Measurements from ENCODE around the genes SERPINB9 and BPHL.

- PRO-cap: no peak
Measured at GRCh38 chr6:1603676-1604895, 5.6 kb upstream of the FOXC1 start.

- PRO-cap: no peak
Measured at GRCh38 chr6:1608162-1608652, 1.5 kb upstream of the FOXC1 start.

DNA sequence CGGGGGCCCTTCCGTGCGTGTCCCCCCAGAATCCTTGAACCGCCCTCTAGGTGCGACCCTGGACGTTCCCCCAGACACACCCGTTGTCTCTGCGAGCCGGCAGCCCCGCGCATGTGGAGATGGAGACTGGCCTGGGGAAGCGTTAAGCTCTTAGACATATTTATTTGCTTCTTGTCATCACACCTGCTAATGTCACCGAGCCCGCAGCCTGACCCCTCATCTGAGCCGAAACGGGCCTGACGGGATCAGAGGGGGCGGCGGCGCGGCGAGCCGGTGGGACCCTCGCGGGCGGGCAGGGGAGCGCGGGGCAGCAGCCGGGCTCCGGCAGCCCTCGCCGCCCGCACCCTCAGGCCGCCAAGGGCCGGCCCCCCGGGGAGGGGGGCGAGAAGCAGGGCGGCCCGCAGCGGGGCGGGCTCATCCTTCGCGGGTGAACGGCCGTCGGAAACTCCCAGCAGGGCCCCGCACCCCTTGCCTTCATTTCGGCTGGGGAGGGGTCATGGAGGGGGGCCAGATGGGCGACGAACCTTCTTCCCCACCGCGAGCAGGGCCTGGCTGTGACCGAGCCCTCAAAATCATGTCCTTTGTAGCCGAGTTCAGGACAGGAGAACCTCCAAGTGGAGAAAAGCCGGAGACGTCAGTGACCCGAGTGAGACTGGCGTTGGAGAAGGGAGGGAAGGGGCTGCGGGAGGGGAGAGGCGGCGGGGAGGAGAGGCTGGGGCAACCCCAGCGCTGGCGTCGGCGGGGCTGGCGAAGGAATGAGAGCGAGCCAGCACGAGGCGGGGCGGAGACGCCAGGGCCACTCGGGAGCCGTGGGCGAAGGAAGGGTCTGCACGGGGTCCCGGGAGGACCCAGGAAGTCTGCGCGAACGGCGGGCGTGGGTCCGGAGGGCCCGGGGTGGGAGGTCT lies 733 bp upstream of the FOXC1 start:
- PRO-cap: no peak

DNA sequence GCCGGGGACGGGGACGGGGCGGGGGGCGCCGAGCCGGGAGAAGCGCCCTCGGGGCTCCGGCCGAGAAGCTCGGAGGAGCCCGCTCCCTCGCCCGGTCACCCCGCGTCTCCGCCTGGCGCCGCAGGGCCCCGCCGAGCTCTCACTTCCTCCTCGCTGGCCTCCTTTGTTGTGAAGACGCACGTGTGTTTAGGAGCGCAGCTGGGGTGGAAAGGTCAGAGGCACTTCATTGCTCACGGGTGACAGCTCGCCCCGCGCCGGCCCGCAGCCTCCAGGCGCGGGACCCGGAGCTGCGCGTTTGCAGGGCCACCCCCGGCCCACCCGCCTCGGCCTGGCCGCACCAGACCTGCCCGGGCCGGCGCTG lies 5.0 kb downstream of the FOXC1 start:
- PRO-cap: bidirectional peak, plus-strand start at position 193 of the sequence, minus-strand start at position 110 of the sequence

DNA sequence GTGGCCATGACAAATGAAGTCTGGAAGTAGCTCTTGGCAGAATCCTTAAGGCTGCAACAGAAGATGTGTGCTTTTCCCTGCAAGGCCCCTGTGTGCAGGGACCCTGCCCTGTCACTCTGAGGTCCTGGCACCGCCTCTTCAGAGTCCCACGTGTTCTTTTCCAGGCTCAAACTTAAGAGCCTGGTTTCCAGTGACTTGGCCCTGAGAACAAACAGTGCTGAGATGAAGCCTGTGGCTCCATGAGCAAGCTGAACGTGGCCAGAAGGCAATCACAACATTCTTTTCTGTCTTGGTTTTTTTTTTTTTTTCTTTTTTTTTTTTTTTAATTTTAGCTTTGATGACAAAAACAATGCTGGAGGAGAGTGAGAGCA lies 85.9 kb downstream of the FOXC1 start:
- PRO-cap: no peak

GRCh38 chr6:1864573-1864941 lies 254.8 kb downstream of the FOXC1 start:
- PRO-cap: no peak

DNA sequence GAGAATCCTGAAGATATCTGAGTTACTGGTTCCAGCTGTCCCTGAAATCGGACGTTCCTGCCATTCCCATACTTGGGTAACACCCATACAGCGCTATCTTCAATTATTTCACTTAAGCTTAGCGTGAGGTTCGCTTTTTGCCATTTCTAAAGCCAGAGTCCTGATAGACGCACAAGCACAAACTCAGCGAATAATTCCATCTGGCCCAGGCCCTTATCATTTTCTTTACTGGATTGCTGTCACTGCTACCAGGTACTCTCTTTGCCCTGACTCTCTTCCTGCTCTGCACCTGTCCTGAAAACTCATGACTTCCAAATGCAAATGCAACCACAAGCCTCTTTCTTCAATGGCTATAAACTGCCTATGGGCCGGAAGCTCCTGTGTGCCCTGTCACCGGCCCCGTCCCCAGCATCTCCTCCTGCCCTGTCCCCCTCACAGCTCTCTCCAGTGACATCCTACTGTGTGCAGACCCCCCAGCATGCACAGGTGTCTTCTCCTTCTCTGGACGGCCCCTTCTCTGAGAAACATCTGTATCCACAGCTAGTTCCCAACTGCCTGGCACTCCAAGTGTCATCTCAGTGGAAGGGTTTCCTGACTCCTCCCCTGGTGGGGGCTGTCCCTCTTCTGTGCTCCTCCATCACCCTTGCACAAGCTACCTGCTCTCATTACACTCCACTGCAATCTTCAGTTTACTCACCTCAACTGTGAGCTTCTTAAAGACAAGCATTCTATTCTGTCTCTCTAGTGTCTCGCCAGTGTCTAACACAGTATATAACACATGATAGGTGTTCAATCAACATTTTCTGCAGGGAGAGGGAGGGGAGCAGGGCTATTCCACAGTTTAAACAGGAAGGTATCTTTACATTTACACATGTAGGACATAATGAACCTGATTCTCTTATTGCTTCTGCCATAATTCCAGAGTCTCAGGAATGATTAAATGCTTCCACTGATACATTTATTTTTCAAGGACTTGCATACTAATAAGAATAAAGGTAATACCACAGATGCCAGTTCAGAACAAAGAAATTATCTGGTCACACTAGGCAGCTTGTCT lies 302.4 kb downstream of the GMDS start:
- PRO-cap: no peak

GRCh38 chr6:2127249-2128095 lies 117.9 kb downstream of the GMDS start:
- PRO-cap: no peak

DNA sequence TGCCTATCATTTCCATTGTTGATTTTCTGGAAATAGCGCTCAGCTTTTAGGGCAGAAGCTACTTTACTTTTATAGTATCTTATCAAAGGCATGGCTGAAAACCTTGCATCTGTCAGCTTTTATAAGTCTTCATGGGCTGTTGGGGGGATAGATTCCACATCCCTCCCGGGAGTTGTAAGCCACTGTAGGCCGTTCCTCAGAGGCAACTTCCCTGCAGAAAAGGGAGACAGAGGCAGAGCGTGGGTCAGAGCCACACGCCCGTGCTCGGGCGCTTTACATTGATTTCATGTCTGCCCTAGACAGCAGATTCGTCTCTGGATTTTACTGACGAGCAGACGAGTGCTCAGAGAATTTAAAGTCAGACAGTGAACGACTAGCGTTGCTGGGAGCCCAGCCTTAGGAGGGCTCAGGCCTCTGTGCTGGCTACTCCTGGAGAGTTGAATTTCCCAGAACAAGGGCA lies 126.8 kb downstream of the MYLK4 start:
- PRO-cap: no peak

DNA sequence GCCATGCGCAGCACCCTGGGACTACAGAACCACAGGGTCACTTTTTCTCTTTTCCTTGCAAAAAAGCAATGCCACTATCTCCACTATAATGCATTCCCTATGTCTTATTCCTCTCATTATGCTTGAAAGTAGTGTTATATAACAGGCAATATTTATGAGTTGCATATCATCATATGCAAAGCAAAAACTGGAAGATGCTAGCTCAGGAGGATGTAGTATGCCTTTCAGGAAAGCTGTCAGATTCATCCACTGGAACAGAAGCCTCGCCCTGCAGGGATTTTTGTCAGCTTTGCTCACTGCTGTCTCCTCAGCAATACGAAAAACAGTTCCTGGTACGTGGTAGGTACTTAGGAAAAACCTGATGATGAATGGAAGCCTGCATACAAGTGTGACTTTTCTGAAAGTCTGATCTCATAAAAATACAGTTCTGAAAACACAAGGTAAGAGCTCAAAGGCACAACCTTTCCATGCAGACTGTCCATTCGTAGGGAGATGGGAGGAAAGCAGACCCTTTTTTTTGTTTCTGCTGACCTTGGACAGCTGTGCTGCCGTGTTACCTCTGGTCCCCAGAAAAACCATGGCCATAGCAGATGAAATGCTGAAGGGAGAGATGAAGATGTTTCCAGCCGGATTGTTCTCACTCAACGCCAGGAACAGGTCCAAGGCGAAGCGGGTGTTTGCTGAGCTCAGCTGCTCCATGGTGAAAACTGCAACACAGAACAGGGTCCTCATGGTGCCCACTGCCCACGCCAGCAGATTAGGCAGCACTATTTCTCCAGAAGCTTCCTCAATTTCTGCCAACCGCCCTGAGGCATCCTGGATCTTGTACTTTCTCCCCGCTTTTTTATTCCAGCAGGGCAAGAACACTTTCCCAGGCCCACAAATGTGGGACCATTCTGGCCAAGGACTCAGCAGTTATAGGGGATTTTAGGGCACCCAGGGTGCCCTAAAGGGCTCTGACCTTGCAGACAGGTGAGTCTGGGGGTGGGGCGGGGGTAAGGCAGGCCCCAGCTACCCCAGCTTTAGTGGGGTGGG lies 1.5 kb downstream of the SERPINB1 start:
- PRO-cap: no peak

DNA sequence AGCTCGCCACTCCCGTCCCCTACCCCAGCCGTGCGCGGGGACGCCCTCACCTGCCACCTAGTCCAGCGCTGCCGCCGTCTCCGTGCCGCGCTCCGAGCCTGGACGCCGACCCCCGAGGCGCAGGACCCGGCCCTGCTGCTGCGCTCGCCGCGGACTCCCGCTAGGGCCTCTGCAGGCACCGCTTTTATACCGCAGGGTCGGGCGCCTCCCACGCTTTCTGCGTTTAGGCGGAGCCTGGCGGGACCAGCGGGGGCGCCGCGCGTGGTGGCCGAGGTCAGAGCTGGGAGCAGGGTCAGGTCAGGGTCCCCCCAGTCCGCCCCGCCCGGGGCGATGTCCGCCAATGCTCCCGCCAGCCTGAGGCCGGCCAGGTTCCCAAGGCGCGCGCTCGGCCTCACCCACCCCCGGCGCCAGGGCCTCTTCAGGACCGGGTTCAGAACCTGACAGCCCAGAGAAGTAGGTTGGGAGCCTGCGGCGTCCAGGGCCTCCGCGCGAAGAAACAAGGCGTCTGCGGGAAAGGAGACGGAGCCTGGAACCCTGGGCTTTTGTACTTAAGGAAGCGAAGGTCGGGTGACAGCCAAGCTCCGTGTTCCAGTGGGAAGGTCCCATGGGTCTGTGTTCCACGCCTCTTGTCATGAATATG lies at the start of gene SERPINB9:
Gene SERPINB9 (minus strand): TSS at position 159 of the 640 bp plus-strand sequence.
- PRO-cap: bidirectional peak, plus-strand start at position 222 of the sequence, minus-strand start at position 159 of the sequence

GRCh38 chr6:2951346-2952403 lies 19.7 kb downstream of the SERPINB6 start:
- PRO-cap: no peak

GRCh38 chr6:3018849-3019966 lies 19.5 kb downstream of the NQO2 start:
- PRO-cap: no peak

GRCh38 chr6:3022618-3023221 lies 23.0 kb downstream of the NQO2 start:
- PRO-cap: no peak

- PRO-cap: bidirectional peak, plus-strand start at chr6:3118735, minus-strand start at chr6:3118372
Measured at GRCh38 chr6:3118489-3119609, at the start of gene BPHL. Gene BPHL, plus strand, starts transcription at chr6:3118711.

GRCh38 chr6:3247514-3248474 lies 11.0 kb upstream of the PSMG4 start:
- PRO-cap: no peak

DNA sequence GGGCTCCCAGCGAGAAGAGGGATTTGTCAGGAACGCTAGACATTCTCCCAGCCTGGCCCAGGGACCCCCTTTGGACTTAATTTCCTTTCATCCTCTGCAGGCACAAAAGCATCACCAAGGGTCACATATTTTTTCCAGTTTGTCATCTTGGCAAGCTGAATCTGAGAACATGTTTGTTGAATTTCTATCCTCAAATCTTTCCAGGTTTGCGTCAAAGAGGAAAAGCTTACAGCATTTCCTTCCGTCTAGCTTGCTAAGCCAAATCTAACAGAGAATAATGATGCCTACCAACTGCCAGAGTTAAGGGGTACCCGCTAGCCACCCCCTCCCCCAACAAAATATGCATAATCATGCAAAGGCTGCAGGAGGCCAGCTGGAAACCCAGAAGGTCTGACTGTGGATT lies 23.0 kb downstream of the PSMG4 start:
- PRO-cap: no peak

DNA sequence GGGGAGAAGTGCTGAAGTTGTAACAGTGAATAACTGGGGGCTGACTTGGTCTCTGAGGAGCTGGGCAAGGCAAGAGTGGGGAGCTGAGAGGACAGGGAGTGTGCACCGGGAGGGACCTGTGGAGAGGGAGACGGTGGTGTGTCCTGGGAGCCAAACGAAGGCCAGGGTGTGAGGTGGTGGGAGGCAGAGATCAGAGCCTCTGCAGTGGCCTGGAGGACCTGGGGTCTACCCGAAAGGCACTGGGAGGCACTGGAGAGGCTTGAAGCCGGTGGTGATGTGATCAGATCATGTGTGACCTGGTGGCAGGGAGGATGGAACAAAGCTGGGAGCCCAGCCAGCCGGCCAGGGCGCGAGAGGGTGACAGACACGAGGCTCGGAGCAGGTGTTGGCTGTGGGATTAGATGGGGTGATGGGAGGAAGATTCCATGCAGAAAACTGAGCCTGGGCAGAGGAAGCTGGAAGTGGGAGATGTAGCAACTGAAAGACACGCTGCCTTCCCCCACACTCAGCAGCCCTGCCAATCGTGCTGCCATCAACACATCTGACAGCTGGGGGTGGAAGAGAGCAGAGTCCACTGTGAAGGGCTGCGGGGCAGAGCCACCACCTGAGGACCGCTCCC lies 36.6 kb downstream of the PSMG4 start:
- PRO-cap: no peak

- PRO-cap: no peak
Measured at GRCh38 chr6:3323901-3325042, 65.5 kb downstream of the PSMG4 start.

DNA sequence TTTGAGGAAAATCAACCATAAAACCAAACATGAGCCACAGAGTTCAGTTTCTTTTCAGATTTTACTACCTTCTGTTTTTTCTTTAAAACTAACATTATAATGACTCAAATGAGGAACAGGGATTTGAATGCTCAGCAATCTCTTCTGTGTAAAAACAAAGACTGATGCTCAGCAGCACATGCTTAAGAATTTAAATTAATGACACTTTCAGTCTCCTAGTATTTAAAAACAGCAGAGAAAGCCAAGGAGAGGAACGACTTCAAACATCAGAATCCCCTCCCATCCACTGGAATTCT lies 72.8 kb downstream of the PSMG4 start:
- PRO-cap: no peak

All from ureter (tissue), 1 donor.